K562 (cell line): ENCODE data around the gene HDAC5.

DNA sequence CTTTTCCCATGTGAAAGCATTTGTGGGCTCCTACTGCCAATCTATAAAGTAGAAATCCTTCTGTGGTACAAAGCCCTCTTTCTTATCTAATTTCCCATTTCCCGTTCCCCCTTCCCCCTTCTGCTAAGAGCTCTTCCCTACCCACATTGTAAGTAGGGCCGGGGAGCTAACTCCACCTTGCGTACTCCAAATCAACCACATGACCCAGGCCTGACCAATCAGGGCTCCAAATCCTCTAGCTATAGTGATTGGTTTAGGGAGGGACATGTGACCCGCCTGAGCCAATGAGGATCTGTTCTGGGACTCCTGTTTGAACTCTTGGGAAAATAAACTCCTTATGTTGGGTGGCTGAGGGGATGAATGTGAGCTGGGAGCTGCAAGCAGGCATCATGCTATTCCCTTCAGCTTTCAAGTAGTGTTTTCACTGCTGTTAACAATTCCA is 40.9 kb upstream of the MEOX1 start:
- RAMPAGE, long total RNA: no peak
- RRBS: no CpG with 5 or more reads among the region's 4 CpGs
PRO-cap:
- standard: no peak
- CoPRO, capped RNA only, 2 experiments: no peak in any of the 2 experiments
- CoPRO, capped and uncapped RNA, 2 experiments: no peak in any of the 2 experiments
- CoPRO, uncapped RNA only, 2 experiments: no peak in any of the 2 experiments
CAGE:
- cytosol, long polyA plus RNA: no peak
- long polyA plus RNA: no peak
- nucleolus, long total RNA: no peak
- nucleus, long polyA plus RNA: no peak

DNA sequence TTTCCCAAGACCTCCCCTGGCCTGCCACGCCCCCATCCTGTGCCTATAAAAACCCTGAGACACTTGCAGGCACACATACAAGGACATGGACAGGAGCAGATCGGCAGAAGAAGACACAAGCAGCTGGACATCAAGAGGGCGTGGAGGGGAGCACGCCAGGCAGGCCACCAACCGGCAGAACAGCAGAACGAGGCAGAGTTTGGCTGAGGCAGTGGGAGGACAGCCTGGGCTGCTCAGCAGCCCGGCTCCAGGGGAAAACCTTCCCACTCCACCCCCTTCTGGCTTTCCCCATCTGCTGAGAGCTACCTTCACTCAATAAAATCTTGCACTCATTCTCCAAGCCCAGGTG is 13.3 kb upstream of the MPP2 start:
- RAMPAGE, long total RNA: no peak
- RRBS: 14% methylated on average over 3 of the region's 7 CpGs
PRO-cap:
- standard: no peak
- CoPRO, capped RNA only, 2 experiments: no peak in any of the 2 experiments
- CoPRO, capped and uncapped RNA, 2 experiments: no peak in any of the 2 experiments
- CoPRO, uncapped RNA only, 2 experiments: no peak in any of the 2 experiments
CAGE:
- cytosol, long polyA plus RNA: no peak
- long polyA plus RNA: no peak
- nucleolus, long total RNA: no peak
- nucleus, long polyA plus RNA: no peak

DNA sequence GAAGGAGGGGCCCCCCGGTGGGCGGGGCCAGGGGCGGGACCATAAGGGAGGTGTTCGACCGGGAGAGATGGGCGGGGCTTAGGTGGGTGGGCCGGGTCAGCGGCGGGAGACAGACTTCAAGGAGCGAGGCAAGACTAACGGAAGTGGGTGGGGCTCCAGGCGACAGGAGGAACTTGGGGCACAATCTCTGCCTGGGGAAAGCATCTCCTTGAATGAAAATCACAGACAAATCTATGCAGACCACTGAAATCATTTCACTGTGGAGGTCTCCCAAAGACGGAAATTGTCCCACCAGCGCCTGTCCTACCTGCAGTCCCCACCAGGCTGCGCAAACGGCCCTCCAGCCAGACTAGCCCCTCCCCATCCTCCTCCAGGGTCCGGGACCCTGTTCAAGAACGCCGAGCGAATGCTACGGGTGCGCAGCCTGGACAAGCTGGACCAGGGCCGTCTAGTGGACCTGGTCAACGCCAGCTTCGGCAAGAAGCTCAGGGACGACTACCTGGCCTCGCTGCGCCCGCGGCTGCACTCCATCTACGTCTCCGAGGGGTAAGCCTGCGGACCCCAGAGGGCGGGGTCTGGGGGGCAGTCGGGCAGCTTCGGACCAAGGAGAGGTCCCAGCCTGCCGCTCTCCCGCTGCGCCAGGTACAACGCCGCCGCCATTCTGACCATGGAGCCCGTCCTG is 2.7 kb downstream of the NAGS start:
- RAMPAGE, long total RNA: no peak
- RRBS: 6% methylated on average over 5 of the region's 43 CpGs
PRO-cap:
- standard: bidirectional peak, plus-strand start at position 137 of the sequence, minus-strand start outside the sequence
- CoPRO, capped RNA only, 2 experiments: no peak in any of the 2 experiments
- CoPRO, capped and uncapped RNA, 2 experiments: no peak in any of the 2 experiments
- CoPRO, uncapped RNA only, 2 experiments: peak in 1 of 2 experiments; most common plus-strand start position 230 of the sequence (in 1)
CAGE:
- cytosol, long polyA plus RNA: no peak
- long polyA plus RNA: no peak
- nucleolus, long total RNA: no peak
- nucleus, long polyA plus RNA: no peak

- RAMPAGE, long total RNA: no peak
- RRBS: no CpG with 5 or more reads among the region's 4 CpGs
PRO-cap:
- standard: no peak
- CoPRO, capped RNA only, 2 experiments: no peak in any of the 2 experiments
- CoPRO, capped and uncapped RNA, 2 experiments: no peak in any of the 2 experiments
- CoPRO, uncapped RNA only, 2 experiments: no peak in any of the 2 experiments
CAGE:
- cytosol, long polyA plus RNA: no peak
- long polyA plus RNA: no peak
- nucleolus, long total RNA: no peak
- nucleus, long polyA plus RNA: no peak
Observed at GRCh38 chr17:44010628-44011562, 3.9 kb downstream of the TMEM101 start.

DNA sequence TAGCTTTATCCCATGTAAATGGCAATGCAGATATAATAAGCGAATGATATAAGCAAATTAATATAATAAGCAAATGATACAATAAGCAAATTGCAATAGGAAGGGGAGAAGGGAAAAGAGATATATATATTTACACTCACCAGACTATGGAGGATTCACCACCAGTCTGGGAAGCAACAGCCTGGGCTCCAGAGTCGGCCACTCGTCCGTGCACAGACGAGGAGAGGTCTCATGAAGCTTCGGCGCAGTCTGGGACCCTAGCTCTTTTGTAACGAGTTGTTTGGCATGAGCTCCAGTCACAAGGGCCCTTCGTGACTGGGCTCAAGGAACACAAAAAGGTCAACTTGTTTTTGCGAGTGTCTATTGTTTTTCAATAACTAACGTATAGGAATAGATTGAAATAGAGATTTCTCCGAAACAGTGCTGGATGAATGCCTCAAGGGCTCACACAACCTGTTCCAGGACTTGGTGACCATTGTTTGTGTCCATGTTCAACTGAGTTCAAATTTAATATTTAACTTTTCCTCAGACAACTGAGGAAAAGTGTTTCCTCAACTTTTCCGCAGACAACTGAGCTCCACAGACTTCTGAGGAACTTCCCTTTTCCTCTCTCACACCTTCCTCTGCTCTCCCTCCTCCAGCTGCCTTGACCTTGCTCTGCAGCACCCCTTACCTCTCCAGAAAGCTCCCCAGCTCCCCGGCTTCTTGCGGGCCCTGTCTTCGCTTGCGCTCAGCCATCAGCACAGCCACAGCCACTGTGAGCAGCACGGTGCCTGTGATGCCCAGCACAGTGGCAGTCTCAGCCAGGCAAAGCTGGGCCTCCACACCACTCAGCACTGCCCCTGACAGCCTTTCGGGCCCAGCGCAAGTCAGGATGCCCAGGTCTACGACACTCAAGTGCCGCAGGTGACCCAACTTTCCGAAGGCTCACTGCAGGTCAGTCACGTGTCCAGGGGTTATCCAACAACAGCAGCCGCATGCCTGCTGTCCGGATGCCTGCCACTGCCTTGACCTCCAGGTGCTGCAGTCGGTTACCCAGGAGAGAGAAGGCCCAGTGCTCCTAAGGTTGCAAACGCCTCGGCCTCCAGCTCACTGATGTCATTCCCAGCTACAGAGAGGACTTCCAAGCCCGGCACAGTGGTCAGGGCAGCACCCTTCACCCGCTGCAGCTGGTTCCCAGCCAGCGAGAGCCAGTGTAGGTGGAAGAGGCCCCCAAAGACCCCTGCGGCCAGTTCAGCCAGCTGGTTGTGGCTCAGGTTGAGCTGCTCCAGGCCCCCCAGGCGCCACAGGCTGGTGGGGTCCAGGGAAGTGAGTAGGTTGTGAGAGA is 8.6 kb upstream of the TMEM101 start:
- RAMPAGE, long total RNA: no peak
- RRBS: no CpG with 5 or more reads among the region's 34 CpGs
PRO-cap:
- standard: no peak
- CoPRO, capped RNA only, 2 experiments: no peak in any of the 2 experiments
- CoPRO, capped and uncapped RNA, 2 experiments: no peak in any of the 2 experiments
- CoPRO, uncapped RNA only, 2 experiments: no peak in any of the 2 experiments
CAGE:
- cytosol, long polyA plus RNA: no peak
- long polyA plus RNA: no peak
- nucleolus, long total RNA: no peak
- nucleus, long polyA plus RNA: no peak

GRCh38 chr17:44108633-44109508 is 14.6 kb downstream of the HDAC5 start:
- RAMPAGE, long total RNA: no peak
- RRBS: no CpG with 5 or more reads among the region's 17 CpGs
PRO-cap:
- standard: no peak
- CoPRO, capped RNA only, 2 experiments: no peak in any of the 2 experiments
- CoPRO, capped and uncapped RNA, 2 experiments: no peak in any of the 2 experiments
- CoPRO, uncapped RNA only, 2 experiments: peak in 1 of 2 experiments; most common minus-strand start chr17:44109346 (in 1)
CAGE:
- cytosol, long polyA plus RNA: no peak
- long polyA plus RNA: no peak
- nucleolus, long total RNA: no peak
- nucleus, long polyA plus RNA: no peak

DNA sequence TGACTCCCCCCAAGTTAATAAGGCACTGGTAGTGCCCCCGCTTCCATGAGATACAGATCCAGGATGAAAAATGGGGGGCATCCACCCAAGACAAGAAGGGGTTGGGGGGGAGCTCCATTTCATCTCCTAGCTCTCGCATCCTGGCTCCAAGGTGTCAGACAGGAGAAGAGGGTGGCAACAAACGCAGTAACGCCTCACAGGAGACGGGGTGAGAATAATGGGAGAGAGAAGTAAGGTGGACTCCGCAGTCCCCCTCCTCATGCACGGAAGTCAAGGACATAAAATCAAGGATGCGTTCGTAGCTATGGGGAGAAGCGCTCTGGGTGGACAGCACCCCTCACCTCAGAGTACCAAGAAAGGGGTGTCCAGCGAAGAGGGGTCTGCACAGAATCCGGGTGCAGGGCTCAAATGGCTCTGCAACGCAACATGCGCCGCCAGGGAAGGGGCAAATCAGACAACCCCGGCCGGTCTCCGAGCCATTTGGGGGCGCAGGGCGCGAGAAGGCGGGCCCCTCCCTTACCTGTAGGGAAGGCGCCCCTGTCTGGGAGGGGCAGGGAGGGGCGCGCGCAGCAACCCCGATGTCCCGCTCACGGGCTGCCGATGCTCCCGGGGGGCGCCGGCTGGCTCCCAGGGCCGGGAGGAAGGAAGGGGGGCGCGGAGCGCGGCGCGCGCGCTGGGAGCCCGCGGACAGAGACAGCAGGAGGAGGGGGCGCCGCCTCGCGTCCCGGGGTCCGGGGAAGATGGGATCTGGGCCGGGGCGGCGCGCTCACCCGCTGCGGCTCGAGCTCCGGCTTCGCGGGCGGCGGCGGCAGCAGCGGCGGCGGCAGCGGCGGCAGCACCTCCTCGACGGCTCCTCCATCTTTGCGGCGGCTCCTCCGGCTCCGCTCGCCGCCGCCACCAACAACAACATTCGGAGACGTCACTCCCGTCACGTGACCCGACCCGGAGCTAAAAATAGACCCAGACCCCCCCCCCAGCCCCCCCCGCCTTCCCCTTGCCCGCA is at the start of gene HDAC5:
HDAC5 (minus strand) TSS at position 908 of the 1,003 bp plus-strand sequence.
- RAMPAGE, long total RNA: no peak
- RRBS: 2% methylated on average over 48 of the region's 85 CpGs
PRO-cap:
- standard: bidirectional peak, plus-strand start outside the sequence, minus-strand start at position 905 of the sequence
- CoPRO, capped RNA only, 2 experiments: peak in 2 of 2 experiments; most common minus-strand start position 905 of the sequence (in 2)
- CoPRO, capped and uncapped RNA, 2 experiments: peak in 2 of 2 experiments; most common minus-strand start position 905 of the sequence (in 2)
- CoPRO, uncapped RNA only, 2 experiments: no peak in any of the 2 experiments
CAGE:
- cytosol, long polyA plus RNA: start-site peak on the minus strand centred at position 891 of the sequence, 56 bp wide, 165 and 50 reads in 2 replicates
- long polyA plus RNA: start-site peak on the minus strand centred at position 915 of the sequence, 105 bp wide, 44 and 57 reads in 2 replicates
- nucleolus, long total RNA: no peak
- nucleus, long polyA plus RNA: no peak

- RAMPAGE, long total RNA: no peak
- RRBS: no CpG with 5 or more reads among the region's 4 CpGs
PRO-cap:
- standard: no peak
- CoPRO, capped RNA only, 2 experiments: no peak in any of the 2 experiments
- CoPRO, capped and uncapped RNA, 2 experiments: no peak in any of the 2 experiments
- CoPRO, uncapped RNA only, 2 experiments: no peak in any of the 2 experiments
CAGE:
- cytosol, long polyA plus RNA: no peak
- long polyA plus RNA: no peak
- nucleolus, long total RNA: no peak
- nucleus, long polyA plus RNA: no peak
Observed at GRCh38 chr17:44130842-44131272, 7.4 kb upstream of the HDAC5 start.

- RAMPAGE, long total RNA: no peak
- RRBS: no CpG with 5 or more reads among the region's 10 CpGs
PRO-cap:
- standard: no peak
- CoPRO, capped RNA only, 2 experiments: no peak in any of the 2 experiments
- CoPRO, capped and uncapped RNA, 2 experiments: no peak in any of the 2 experiments
- CoPRO, uncapped RNA only, 2 experiments: no peak in any of the 2 experiments
CAGE:
- cytosol, long polyA plus RNA: no peak
- long polyA plus RNA: no peak
- nucleolus, long total RNA: no peak
- nucleus, long polyA plus RNA: no peak
Observed at GRCh38 chr17:44197878-44198201, 1.8 kb downstream of the ATXN7L3 start.

GRCh38 chr17:44200241-44201225 is 849 bp upstream of the ATXN7L3 start:
- RAMPAGE, long total RNA: no peak
- RRBS: 5% methylated on average over 20 of the region's 65 CpGs
PRO-cap:
- standard: bidirectional peak, plus-strand start at chr17:44200501, minus-strand start at chr17:44200085; unidirectional peak, plus-strand start at chr17:44200644; bidirectional peak, plus-strand start at chr17:44200955, minus-strand start at chr17:44200890
- CoPRO, capped RNA only, 2 experiments: peak in 2 of 2 experiments; most common plus-strand start chr17:44200374 (in 2)
- CoPRO, capped and uncapped RNA, 2 experiments: peak in 2 of 2 experiments; most common plus-strand start chr17:44200374 (in 2)
- CoPRO, uncapped RNA only, 2 experiments: peak in 1 of 2 experiments; most common plus-strand start chr17:44200483 (in 1)
CAGE:
- cytosol, long polyA plus RNA: no peak
- long polyA plus RNA: no peak
- nucleolus, long total RNA: no peak
- nucleus, long polyA plus RNA: no peak

- RAMPAGE, long total RNA: no peak
- RRBS: no CpG with 5 or more reads among the region's 1 CpG
PRO-cap:
- standard: no peak
- CoPRO, capped RNA only, 2 experiments: no peak in any of the 2 experiments
- CoPRO, capped and uncapped RNA, 2 experiments: no peak in any of the 2 experiments
- CoPRO, uncapped RNA only, 2 experiments: no peak in any of the 2 experiments
CAGE:
- cytosol, long polyA plus RNA: no peak
- long polyA plus RNA: no peak
- nucleolus, long total RNA: no peak
- nucleus, long polyA plus RNA: no peak
Observed at GRCh38 chr17:44213791-44213980, 5.8 kb downstream of the UBTF start.

- RAMPAGE, long total RNA: start-site peak on the minus strand at chr17:44218252-44218424, 39 and 22 reads in 2 replicates
- RRBS: 2% methylated on average over 8 of the region's 74 CpGs
PRO-cap:
- standard: bidirectional peak, plus-strand start at chr17:44218797, minus-strand start at chr17:44218594
- CoPRO, capped RNA only, 2 experiments: peak in 2 of 2 experiments; most common plus-strand start chr17:44218799 (in 2); most common minus-strand start chr17:44218441 (in 2)
- CoPRO, capped and uncapped RNA, 2 experiments: peak in 2 of 2 experiments; most common plus-strand start chr17:44218772 (in 1); most common minus-strand start chr17:44218495 (in 1)
- CoPRO, uncapped RNA only, 2 experiments: peak in 2 of 2 experiments; most common plus-strand start chr17:44218713 (in 1); most common minus-strand start chr17:44218415 (in 1)
CAGE:
- cytosol, long polyA plus RNA: start-site peak on the minus strand at chr17:44218415-44218583, 73 and 51 reads in 2 replicates
- long polyA plus RNA: start-site peak on the minus strand at chr17:44218403-44218520, 44 and 93 reads in 2 replicates
- nucleolus, long total RNA: no peak
- nucleus, long polyA plus RNA: no peak
Observed at GRCh38 chr17:44217944-44218935, 1.2 kb downstream of the UBTF start.

DNA sequence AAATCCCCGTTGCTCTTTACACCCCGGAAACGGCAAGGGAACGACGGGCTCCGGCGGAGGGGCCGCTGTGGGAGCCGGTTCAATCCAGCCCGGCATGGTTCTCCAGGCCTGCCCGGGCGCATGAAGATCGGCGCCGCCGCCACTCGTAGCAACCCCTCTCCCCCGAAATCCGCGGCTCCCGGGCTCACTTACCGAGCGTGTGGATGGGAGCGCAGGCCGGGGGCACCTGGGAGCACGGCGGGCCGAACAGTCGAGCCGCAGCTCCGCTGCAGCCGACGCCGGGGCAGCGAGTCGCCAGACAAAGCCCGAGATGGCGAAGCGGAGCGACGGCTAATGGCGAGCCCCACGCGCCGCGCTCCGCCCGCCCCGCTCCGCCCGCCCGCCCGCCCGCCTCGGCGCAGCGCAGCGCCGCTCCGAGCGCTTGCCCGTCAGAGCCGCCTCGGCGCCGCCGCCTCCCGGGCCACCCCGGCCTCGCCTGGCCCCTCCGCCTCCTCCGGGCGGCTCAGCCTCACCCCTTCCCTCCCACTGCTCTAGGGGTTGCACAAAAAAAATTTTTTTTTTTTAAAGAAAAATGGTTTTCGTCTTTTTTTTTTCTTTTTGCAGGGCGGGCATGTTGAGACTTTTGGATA is 1.2 kb upstream of the UBTF start:
- RAMPAGE, long total RNA: start-site peak on the minus strand centred at position 330 of the sequence, 60 bp wide, 233 and 135 reads in 2 replicates
- RRBS: 2% methylated on average over 24 of the region's 75 CpGs
PRO-cap:
- standard: bidirectional peak, plus-strand start at position 95 of the sequence, minus-strand start outside the sequence; bidirectional peak, plus-strand start at position 297 of the sequence, minus-strand start at position 335 of the sequence; bidirectional peak, plus-strand start outside the sequence, minus-strand start at position 477 of the sequence
- CoPRO, capped RNA only, 2 experiments: peak in 2 of 2 experiments; most common plus-strand start position 398 of the sequence (in 1); most common minus-strand start position 335 of the sequence (in 2)
- CoPRO, capped and uncapped RNA, 2 experiments: peak in 1 of 2 experiments; most common plus-strand start position 297 of the sequence (in 1); most common minus-strand start position 307 of the sequence (in 1)
- CoPRO, uncapped RNA only, 2 experiments: peak in 1 of 2 experiments; most common plus-strand start position 545 of the sequence (in 1); most common minus-strand start position 298 of the sequence (in 1)
CAGE:
- cytosol, long polyA plus RNA: start-site peak on the minus strand centred at position 329 of the sequence, 89 bp wide, 23 and 20 reads in 2 replicates
- long polyA plus RNA: start-site peak on the minus strand centred at position 354 of the sequence, 123 bp wide, 13 and 39 reads in 2 replicates
- nucleolus, long total RNA: no peak
- nucleus, long polyA plus RNA: no peak

DNA sequence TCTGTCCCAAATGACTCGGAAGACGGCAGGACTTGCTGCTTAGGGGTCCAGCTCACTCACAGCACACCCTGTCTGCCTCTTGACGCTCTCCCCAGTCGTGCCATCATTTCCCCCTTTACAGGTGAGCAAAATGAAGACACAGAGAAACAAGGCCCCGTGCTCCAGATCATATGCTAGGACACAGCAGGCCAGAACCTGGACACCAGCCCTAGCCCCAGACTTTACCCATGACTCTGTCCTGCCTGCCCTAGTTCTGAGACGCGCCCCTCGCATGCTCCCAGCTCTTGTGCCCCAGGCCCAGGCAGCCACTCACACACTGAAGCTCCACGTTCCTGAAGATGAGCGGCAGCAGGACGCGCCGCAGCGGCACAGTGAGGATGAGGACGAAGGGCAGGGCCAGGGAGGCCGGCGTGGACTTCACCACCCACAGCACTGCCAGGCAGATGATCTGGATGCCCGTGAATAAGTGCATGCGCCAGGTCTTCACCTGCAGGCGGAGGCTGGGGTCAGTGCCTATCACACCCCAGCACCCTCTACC is 17.0 kb downstream of the SLC4A1 start:
- RAMPAGE, long total RNA: no peak
- RRBS: no CpG with 5 or more reads among the region's 20 CpGs
PRO-cap:
- standard: no peak
- CoPRO, capped RNA only, 2 experiments: no peak in any of the 2 experiments
- CoPRO, capped and uncapped RNA, 2 experiments: no peak in any of the 2 experiments
- CoPRO, uncapped RNA only, 2 experiments: no peak in any of the 2 experiments
CAGE:
- cytosol, long polyA plus RNA: no peak
- long polyA plus RNA: no peak
- nucleolus, long total RNA: no peak
- nucleus, long polyA plus RNA: no peak

DNA sequence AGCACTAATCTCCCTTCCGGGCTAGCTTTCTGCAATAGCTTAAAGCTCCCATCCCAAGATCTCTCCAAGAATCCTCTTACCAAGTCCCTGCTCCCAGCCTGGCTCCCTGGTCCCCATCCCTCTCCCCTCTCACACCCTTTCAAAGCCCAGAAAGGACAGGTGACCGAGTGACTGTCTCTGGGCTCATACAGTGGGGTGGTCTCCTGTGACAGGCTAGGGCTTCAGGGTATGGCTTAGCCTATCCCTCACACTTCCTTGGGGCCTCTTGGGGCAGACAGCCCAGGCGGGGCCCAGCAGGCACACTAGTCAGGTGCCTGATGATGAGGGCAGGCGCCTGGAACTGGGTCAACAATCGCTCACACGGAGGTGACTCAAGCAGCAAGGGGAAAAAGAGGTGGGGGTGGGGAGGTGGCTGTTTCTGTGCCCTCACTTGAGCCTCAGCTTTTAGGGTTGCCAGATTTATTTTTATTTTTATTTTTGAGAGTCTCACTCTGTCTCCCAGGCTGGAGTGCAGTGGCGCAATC is 6.5 kb upstream of the GRN start:
- RAMPAGE, long total RNA: no peak
- RRBS: no CpG with 5 or more reads among the region's 7 CpGs
PRO-cap:
- standard: no peak
- CoPRO, capped RNA only, 2 experiments: no peak in any of the 2 experiments
- CoPRO, capped and uncapped RNA, 2 experiments: no peak in any of the 2 experiments
- CoPRO, uncapped RNA only, 2 experiments: no peak in any of the 2 experiments
CAGE:
- cytosol, long polyA plus RNA: no peak
- long polyA plus RNA: no peak
- nucleolus, long total RNA: no peak
- nucleus, long polyA plus RNA: no peak

DNA sequence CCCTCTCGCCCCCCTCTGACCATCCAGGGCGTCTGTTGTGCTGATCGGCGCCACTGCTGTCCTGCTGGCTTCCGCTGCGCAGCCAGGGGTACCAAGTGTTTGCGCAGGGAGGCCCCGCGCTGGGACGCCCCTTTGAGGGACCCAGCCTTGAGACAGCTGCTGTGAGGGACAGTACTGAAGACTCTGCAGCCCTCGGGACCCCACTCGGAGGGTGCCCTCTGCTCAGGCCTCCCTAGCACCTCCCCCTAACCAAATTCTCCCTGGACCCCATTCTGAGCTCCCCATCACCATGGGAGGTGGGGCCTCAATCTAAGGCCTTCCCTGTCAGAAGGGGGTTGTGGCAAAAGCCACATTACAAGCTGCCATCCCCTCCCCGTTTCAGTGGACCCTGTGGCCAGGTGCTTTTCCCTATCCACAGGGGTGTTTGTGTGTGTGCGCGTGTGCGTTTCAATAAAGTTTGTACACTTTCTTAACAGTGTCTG is 7.6 kb downstream of the GRN start:
- RAMPAGE, long total RNA: no peak
- RRBS: no CpG with 5 or more reads among the region's 16 CpGs
PRO-cap:
- standard: no peak
- CoPRO, capped RNA only, 2 experiments: no peak in any of the 2 experiments
- CoPRO, capped and uncapped RNA, 2 experiments: no peak in any of the 2 experiments
- CoPRO, uncapped RNA only, 2 experiments: no peak in any of the 2 experiments
CAGE:
- cytosol, long polyA plus RNA: no peak
- long polyA plus RNA: no peak
- nucleolus, long total RNA: no peak
- nucleus, long polyA plus RNA: no peak

DNA sequence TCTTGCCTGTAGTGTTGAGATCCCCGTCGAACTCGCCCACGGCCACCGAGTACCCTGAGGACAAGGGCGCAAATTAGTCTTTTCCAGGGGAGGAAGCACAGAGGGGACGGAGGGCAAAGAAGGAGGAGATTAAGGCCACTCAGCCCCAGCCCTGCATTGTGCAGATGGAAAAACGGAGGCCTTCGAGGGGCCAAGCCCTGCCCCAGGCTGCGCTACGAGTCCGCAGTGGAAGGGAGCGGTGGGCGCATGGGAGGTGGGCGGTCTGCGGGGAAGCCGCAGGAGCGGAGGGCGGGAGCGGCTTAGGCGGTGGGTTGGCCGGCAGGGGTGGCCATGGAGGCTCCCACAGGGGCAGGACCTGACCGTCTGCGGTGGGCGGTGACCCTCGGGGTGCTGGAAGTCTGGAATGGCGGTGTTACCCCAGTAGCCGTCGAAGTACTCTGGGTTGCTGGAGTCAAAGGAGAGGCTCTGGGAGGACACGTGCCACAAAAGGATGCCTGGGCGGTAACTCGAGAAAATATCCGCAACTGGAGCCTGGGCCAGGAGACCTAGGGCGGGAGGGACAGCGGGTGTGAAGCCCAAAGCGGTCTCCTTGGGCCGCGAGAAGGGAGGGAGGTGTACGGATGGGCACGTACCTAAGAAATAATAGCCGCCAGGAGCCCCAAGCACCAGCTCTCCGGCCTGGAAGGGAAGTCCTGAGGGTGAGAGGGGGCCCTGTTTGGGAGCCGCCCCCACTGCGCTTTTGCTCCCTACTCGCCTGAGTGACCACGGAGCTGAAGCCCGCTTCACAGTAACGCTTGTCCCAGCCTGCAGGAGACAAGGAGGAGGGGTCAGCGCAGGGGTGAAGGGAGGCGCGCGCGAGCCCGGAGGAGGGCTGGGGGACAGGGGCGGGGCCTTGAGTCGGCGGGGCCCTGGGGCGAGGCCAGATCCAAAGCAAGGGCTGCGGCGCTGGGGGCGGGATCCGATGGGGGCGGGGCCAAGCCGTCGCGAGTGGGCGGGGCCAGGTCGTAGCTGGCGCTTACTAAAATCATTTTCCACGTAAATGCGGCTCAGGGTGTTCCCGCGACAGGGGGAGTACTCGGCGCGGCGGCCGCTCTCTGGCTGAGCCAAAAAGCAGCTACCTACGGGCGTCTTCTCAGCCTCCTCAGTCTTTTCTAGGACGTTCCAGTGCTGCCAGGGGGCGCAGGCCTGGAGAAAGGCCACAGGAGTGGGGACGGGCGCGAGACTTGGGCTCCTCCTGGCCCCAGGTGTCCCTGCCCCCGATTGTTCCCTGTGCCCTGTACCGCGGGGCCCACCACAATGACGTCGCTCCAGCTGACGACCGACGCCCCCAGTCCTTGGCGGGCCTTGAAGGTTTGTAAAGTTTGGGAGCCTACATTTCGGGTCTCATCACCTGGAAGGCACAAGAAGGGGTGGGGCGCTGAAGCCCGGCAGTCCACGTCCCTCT is 4.4 kb downstream of the ITGA2B start:
- RAMPAGE, long total RNA: no peak
- RRBS: no CpG with 5 or more reads among the region's 98 CpGs
PRO-cap:
- standard: bidirectional peak, plus-strand start at position 1,049 of the sequence, minus-strand start at position 815 of the sequence
- CoPRO, capped RNA only, 2 experiments: peak in 2 of 2 experiments; most common plus-strand start position 1,074 of the sequence (in 2); most common minus-strand start position 789 of the sequence (in 2)
- CoPRO, capped and uncapped RNA, 2 experiments: peak in 2 of 2 experiments; most common plus-strand start position 1,036 of the sequence (in 1); most common minus-strand start position 772 of the sequence (in 1)
- CoPRO, uncapped RNA only, 2 experiments: peak in 2 of 2 experiments; most common plus-strand start position 1,049 of the sequence (in 2); most common minus-strand start position 779 of the sequence (in 2)
CAGE:
- cytosol, long polyA plus RNA: no peak
- long polyA plus RNA: no peak
- nucleolus, long total RNA: no peak
- nucleus, long polyA plus RNA: no peak